Skeletal muscle satellite cell (primary cell): ENCODE results near the genes RAD23B and KLF4.

DNA sequence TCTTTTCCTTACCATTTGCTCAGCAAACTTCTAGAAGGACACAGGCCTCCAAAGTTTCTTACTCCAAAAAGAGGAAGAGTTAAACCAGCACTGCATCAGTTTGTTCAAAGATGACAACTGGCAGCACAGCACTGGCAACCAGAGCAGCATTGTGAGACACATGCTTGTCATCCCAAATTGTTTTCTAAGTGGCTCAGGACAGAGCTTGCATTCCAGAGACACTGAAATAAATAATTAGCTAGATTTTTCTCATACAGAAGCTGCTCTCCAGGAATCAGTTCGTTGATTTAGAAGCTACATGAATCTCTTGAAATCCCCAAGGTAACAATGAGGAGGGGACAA lies 22.5 kb downstream of the ABCA1 start:
- CAGE, long polyA plus RNA: no peak

- CAGE, long polyA plus RNA: no peak
Observed at GRCh38 chr9:104915097-104915579, 12.8 kb downstream of the ABCA1 start.

DNA sequence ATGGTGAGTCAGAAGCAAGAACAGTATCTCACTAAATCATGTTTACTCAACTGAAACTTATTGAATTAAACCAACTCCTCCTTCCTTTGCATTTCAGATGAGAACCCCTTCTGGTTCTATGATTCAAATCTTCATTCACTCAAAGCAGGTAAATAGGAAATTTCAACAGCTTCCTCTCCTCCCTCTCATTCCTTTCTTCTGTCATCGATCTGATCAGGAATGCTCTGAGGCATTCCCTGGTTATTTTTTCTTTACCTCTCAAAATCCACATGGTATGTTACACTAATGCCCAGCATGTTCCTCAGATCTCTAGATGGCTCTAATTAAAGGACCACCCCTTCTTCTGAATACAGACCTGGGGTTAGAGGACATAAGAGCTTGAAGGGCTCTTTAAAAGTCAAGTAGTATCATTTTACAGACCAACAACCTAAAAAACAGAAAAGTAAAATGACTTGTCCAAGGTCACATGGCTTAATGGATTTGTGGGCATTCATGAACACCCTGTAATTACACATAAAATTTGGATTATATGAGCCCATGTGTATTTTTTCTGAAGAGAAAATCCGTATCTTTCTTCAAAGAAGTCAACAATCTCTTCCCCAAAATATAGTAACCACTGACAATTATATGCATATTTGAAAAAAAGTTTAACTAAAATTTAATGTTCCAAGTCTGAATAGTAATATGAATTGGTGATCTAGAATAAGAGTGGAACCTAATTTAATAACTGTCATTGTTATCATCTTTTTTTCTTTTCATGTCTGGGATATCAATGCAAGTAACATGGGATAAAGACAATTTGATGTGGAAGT lies 8.1 kb downstream of the ABCA1 start:
- CAGE, long polyA plus RNA: no peak

- CAGE, long polyA plus RNA: no peak
Observed at GRCh38 chr9:105065977-105066681, 138.2 kb upstream of the ABCA1 start.

DNA sequence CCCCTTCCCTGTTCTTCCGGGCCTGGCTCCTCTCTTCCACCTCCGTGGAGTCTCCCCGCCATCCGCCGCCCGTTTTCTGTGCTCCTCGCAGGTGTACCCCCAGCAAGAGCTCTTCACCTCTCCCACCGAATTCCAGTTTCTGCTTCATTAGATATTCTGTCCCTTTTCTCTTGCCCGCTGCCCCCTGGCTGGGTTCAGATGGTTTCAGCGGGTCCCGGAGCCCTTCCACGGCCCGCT lies 720 bp downstream of the SLC44A1 start:
- CAGE, long polyA plus RNA: no peak

DNA sequence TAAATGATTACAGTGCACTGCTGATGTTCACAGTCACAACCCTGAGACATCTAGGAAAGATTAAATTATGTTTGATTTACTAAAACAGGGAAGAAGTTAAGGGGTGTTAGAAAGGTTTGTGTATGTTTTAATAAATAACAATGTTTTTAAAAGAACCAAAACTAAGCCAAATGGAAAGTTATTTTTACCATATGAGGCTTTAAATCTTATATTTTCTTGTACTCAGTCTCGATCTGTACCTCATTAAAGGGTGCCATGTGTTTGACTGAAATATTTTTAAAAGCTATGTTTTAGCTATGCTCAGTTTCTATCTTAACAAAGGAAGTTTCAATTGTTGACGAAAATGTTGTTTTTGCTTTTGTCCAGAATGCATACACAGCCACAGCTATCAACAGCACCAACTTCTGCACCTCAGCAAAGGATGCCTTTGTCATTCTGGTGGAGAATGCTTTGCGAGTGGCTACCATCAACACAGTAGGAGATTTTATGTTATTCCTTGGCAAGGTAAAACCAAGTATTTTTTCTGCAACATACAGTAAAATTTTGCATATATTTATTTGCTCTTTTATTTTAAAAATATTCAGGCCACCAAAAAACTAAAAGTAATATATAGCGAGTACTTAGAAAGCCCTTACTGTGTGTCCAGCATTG lies 73.5 kb upstream of the FSD1L start:
- CAGE, long polyA plus RNA: no peak

- CAGE, long polyA plus RNA: no peak
Observed at GRCh38 chr9:105385131-105386049, 62.4 kb upstream of the FSD1L start.

DNA sequence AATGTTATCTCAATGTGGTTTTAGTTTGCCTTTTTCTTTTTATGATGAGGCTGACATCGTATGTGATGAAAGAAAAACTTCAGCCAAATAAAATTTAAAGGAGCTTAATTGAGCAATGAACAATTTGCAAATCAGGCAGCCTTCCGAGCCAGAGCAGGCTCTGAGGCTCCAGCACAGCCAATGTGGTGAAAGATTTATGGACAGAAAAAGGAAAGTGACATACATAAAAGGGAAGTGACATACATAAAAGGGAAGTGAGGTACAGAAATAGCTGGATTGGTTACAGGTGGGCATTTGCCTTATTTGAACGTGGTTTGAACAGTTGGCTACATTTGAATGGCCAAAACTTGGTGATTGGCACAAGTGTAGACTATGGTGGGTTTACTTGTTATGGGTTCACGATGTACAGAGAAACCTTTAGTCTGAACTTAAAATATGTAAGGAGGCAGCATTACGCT lies 10.6 kb downstream of the TAL2 start:
- CAGE, long polyA plus RNA: no peak

DNA sequence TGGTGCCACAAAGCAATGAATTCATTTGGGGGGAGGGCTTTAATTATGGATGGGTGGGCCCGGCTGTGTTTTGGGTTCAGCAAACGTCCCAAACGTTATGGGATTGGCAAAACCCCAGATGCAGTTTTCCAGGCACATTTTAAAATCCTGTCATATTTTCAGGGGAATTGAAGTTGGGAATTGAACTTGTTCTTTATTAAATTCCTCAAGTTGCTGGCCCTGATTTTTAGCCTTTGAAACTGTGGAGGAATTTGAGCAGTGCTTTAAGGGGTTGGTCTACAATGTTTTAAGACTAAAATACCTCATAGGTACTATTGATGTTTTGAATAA lies 558.4 kb upstream of the ZNF462 start:
- CAGE, long polyA plus RNA: no peak

DNA sequence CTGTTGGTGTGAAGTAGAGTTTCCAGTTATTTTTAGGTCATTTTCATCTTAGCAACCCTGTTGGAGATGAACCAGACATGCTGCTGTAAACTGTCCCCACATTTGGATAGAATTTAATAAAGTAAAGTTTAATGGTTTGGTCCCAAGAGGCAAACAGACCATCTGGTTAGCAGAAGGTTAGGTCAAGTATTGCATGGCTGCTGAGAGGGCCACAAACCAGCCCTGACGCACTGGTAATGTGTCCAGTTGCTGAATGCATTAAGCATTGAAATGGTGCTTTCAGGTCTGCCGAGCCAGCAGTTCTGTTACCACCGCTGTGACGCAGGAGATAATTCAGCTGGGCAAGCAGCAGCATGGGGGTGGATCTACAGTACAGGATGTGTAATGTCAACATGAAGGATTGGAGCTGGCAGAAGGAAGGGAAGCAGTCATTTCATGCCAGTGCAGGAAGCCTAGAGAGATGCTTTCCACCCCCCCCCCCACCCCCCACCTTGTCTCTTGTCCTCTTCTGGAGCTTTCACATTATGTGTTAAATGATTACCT lies 16.0 kb downstream of the ZNF462 start:
- CAGE, long polyA plus RNA: no peak

DNA sequence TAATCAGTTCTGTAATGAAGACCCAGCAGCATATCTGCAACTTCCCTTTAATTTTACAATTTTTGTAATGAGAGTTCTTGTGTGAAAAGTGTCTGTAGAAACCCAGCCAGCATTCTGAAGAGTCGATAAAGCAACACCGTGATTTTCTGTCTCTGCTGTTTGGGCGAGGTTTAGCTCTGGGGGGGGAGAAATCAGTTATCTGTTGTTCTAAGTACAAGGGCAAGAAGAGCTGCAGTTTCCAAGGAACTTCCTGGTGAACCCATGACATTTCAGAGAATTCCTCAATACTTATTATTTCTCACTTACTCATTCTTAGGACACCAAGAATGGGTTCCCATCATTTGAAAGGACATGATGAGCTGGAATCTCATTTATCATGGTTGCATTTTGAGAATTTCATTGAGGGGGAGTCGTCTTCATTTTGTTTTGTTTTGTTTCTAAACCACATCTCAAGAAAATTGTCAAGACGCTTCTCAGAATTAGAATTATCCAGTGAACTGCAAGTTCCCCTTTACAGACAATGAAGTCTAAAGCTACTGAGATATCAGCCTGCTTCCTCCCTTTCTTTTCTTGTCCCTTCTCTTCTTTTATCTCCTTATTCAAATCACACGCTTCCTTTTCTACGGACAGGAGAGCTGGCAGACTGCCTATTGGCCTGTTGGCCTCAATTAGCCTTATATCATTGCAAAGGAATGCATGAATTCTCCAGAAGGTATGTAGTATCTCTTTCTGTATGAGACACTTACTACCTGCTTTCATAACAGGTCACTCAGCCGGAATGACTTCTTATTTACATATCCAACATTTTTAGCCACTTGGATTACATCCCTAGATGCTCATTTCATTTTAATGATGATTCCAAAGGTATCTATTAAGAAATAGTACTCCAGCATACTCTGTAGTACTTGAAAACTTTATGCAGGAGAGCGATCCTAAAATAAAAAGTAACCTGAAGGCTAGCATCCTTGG lies 53.7 kb downstream of the ZNF462 start:
- CAGE, long polyA plus RNA: no peak

DNA sequence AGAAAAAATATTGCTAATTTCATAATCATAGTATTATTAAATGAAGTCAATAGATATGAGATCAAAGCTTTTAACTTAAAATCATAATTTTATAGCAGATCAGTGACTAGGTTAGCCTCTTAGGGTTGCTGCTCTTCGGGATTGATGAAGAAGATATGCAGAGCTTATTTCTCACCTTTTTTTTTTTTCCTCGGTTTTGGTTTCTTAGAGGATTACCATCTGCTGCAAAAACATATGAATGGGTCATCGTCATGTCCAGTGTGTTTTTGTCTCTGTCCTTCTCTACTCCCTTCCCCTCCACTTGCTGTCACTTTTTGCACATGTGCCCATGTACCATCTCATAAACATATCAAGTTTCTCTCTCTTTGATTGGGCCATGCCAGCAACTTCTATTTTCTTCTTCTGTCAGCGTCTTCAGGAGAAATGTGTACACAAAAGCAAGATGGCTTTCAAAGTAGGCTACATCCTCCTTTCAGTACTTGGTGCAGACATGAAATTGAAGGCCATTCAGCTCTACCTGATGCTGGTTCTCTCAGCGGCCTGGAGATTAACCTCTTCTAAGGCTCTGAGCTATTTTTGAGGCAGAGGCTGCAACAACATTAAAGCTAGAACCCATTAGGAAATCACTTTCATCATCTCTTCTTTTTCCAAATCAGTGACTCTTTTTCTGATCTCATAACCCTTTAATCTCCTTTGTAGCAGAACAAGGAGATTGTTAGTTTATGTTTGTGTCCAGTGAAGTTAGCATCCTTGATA lies 57.2 kb downstream of the ZNF462 start:
- CAGE, long polyA plus RNA: no peak

DNA sequence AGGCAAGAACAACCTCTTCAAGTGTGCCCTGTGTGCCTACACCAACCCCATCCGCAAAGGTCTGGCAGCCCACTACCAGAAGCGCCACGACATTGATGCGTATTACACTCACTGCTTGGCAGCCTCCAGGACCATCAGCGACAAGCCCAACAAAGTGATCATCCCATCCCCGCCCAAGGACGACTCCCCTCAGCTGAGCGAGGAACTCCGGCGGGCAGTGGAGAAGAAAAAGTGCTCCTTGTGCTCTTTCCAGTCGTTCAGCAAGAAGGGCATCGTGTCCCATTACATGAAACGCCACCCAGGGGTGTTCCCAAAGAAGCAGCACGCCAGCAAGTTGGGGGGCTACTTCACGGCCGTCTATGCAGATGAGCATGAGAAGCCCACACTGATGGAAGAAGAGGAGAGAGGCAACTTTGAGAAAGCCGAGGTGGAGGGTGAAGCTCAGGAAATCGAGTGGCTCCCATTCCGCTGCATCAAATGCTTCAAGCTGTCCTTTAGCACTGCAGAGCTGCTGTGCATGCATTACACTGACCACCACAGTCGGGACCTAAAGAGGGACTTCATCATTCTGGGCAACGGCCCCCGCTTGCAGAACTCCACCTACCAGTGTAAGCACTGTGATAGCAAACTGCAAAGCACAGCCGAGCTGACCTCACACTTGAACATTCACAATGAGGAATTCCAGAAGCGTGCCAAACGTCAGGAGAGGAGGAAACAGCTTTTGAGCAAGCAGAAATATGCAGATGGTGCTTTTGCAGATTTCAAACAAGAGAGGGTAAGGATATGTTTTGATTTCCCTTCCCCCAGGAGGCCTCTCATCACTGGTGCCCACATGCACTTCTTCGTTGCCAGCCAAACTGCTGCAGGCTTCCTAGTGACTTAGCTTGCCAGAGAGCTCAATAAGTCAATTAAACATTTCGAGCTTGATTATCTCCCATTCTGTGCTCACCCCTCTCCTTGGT lies 66.3 kb downstream of the ZNF462 start:
- CAGE, long polyA plus RNA: no peak

- CAGE, long polyA plus RNA: no peak
Observed at GRCh38 chr9:107282721-107283419, at the start of gene RAD23B. RAD23B (plus strand) TSS chr9:107283279.

GRCh38 chr9:107483355-107484669 lies 5.8 kb downstream of the KLF4 start:
- CAGE, long polyA plus RNA: no peak

DNA sequence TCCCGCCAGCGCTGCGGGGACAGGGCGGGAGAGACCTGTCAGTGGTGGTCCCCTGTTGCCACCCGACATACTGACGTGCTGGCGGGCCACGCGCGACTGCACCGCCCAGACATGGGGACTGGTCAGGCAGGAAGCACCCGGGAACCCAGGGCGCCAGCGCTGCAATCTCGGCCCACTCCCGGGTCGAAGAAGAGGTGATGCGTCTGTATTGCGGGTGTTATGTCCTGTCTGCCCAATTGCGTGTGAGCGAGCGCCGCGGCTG lies 1.4 kb downstream of the KLF4 start:
- CAGE, long polyA plus RNA: no peak

- CAGE, long polyA plus RNA: no peak
Observed at GRCh38 chr9:107488666-107489640, 616 bp downstream of the KLF4 start.

DNA sequence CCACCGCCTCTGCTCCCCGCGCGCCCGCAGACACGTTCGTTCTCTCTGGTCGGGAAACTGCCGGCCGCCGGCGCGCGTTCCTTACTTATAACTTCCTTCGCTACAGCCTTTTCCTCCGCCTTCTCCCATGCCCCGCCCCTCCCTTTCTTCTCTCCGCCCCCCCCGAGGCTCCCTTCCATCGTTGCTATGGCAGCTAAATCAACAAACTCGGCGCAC lies at the start of gene KLF4:
KLF4 (minus strand) TSS at position 62 of the 216 bp plus-strand sequence.
- CAGE, long polyA plus RNA: no peak

- CAGE, long polyA plus RNA: no peak
Observed at GRCh38 chr9:107490894-107491367, 1.4 kb upstream of the KLF4 start.

DNA sequence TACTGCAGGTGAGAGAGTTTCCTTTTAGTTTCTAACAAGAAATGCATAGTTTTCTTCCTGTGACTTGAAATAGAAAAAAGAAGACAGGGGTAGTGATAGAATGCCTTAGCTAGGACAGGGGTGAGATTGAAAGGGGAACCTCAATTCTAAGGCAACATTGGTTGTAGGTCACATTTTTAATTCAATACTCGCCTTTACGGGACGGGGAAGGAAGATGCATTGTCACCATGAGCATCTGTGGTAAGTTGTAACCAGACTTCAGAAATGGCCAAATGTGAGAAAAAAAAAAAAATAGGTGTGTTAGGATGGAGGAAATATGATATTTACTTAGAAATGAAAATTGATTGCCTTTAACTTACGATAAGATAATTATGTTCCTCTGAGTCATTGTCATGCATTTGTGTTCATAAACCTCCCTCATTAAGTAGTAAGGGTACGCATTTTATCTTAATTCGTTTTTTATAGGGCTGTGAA lies 103.4 kb upstream of the KLF4 start:
- CAGE, long polyA plus RNA: no peak